Bile duct (tissue), 1 donor: ENCODE data around the gene C16orf46.

- PRO-cap, result no peak
Observed at GRCh38 chr16:77776719-77777024, 11.7 kb upstream of the VAT1L start.

DNA sequence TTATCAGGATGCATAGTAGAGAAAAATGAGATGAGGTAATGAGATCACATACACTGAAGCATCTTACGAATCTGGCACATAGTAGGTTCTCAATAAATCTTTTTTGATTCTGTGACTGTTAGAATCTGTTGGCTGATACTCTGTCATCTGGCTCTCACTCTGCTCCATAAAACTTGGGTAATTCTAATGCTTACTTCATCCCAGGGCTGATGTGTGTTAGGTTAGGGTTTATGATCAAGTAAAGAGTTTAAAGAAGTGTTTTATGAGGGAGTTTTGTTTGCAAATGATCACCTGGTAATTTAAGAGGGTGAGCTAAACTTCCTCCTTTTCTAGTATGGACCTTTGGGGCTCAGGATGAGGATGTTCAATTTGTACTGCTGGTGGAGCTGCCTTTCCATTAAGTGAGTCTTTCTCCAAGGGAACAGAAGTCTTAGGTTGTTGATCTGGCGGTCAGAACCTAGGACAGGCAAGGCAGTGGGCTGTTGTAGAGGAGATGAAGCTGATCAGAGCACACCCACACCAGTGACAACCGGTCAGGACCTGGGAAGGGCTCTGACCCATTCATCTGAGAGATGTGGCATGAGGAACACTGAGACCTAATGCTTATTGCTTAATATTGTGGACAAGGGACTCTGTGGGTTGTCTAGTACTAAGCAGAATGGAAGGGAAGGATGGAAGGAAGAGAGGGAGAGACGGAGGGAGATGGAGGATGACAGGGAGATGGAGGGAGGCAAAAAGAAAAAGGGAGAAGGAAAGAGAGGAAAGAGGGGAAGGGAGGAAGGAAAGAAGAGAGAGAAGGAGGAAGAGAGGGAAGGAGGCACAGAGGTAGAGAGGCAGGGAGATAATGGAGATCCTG lies 364.3 kb downstream of the WWOX start:
- PRO-cap, result no peak

GRCh38 chr16:78609283-78610299 lies 510.1 kb downstream of the WWOX start:
- PRO-cap, result no peak

DNA sequence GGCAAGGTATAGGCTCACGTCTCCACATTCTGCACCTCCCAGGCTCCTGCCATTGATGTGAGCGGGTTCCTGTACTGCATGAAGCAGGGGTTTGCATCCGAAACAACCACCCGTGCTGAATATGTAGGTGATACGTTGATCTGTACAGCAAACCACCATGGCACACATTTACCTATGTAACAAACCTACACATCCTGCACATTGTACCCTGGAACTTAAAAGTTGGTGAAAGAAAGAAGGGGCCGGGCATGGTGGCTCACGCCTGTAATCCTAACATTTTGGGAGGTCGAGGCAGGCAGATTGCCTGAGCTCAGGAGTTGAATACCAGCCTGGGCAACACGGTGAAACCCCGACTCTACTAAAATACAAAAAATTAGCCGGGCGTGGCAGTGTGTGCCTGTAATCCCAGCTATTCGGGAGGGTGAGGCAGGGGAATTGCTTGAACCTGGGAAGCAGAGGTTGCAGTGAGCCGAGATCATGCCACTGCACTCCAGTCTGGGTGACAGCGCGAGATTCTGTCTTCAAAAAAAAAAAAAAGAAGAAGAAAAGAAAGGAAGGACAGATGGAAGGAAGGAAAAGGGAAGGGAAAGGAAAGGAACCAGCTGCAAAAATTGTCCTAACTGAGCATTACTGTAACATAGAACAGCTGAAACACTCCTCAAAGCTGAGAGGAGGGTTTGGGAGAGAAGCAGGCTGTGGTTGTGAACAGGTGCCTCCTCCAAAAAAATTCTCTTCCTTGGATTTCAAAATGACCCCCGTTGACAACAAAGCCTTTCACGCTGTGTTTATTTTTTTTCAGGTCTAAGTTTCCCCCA lies 541.2 kb downstream of the WWOX start:
- PRO-cap, result no peak

DNA sequence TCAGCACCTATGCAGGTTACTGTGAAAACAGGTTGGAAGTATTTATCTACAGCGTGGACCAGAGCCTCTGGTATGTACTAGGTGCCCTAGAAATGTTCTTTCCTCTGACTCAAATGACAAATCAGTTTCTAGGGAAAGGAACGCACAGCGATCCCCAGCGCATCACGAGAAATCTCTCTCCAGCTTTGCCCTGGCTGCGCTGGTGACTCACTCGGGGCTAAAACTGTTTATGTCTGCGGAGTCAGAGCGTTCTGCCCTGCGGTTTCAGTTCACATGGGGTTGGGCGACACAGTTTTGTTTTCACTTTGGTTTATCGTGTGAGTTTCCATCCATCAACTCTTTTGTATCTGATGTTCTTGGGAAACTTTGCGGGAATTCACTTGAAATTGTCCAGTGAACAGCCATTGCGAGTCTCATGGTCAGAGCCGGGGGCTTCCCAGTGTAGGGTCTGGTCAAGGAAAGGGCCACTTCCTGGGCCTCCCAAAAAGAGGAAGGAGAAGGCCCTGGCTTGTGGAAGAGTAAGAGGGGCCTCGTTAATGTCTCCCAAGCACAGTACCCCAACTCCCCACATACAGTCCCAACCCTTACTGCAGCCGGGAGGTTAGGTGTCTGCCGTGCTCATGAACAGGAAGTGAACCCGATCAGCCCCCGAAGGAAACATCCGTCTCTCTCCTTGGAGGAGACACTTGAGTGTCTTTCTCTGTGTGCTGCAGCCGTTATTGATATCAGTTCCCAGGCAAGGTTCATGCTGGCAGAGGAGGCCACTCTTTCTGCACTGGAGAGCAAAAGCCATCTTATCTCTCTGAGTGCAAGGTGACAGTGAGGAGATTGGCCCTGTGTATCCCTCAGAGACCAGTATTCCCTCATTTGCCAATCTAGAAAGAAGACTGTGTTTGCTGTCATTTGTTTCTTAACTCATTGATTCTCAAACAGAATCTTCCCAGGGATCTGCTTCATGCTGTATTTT lies 643.3 kb downstream of the WWOX start:
- PRO-cap, result no peak

DNA sequence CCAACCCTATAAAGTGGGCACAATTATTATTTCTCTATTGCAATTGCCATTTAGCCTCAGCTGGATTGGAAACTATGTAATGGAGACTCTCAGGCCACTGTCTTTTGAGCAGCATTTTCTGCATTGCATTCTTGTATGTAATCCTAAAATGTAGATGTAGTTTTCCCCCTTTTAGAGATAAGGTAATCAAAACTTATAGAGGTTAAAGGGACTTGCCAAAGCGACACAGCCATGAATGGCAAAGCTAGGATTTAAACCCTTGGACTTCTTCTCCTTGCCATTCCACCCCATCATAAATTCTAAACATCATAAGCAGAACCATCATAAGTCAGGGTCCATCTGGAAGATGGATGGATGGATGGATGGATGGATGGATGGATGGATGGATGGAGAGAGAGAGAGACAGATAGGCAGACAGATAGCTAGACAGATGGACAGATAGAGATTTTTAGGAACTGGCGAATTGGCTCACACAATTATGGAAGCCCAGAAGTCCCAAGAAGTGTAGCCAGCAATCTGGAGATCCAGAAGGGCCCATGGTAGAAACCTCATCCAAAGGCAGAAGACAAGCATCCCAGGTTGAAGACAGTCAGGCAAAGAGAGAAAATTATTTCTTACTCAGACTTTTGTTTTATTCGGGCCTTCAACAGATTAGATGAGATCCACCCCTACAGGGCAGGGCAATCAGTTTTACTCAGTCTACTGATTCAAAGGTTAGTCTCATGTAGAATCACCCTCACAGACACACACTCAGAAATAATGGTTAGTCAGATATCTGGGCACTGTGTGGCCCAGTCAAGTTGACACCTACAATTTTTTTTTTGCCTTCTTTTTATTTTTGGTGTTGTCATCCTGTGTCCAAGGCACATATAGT lies 729.5 kb downstream of the WWOX start:
- PRO-cap, result no peak

GRCh38 chr16:78894948-78895452 lies 705.5 kb downstream of the MAF start:
- PRO-cap, result no peak

GRCh38 chr16:79597102-79597962 lies 3.2 kb downstream of the MAF start:
- PRO-cap, result no peak

- PRO-cap, result no peak
Observed at GRCh38 chr16:80076986-80077326, 463.8 kb upstream of the DYNLRB2 start.

GRCh38 chr16:80552282-80552592 lies 11.4 kb downstream of the DYNLRB2 start:
- PRO-cap, result no peak

DNA sequence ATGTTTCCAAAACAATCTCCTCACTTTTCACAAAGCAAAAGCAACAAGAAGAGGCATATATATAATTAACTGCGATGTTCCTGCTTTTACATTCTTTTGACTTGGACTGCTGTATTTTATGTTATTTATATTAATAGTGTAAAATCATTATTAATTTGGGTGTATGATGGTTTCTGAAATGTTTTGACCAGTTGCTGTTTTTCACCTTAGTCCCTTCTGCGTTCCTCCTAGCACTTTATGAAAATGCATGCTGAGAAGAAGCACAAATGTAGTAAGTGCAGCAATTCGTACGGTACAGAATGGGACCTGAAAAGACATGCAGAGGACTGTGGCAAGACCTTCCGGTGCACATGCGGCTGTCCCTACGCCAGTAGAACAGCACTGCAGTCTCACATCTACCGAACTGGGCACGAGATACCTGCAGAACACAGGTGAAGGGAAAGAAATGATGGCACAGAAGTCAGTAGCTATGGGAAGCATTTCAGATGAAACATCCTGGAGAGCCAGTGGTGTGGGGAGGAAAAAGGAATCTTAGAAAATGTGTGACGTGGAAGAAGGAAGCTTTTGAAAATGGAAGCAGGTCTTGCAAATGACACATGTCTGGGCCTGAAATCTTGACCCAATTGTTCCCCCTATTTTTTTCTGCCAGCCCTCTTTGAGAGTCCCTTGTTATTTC lies 6.5 kb downstream of the ATMIN start:
- PRO-cap, result no peak

- PRO-cap, result bidirectional peak, plus-strand start at chr16:81076822, minus-strand start at chr16:81076618; bidirectional peak, plus-strand start at chr16:81077046, minus-strand start at chr16:81076905; bidirectional peak, plus-strand start at chr16:81077281, minus-strand start at chr16:81077172
Observed at GRCh38 chr16:81076546-81077411, at the start of gene C16orf46. Gene C16orf46, minus strand, starts transcription at chr16:81077238.

DNA sequence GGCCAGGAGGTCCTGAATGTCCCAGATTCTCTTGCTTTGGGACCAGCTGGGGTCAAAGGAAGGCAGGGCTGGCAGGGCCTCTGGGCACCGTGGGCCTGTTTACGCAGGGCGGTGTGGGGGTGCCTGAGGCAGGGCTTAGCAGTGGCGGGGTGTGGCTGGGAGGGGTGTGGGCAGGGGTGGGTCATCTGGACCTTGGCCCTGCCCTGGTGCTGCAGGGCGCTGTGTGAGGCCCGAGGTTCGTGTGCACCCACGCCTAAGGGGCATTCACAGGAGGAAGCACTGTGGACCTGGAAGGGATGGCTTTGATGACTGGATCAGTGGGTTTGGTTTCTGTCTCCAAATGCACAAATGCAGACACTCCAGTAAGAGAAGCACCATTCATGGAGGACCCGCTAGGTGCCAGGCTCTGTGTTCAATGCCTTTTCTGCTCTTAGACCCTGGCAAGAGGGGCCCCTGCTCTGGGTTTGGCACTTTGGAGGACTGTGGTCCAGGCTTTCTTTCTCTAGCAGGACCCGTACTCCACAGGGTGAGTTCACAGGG lies 37.4 kb downstream of the BCO1 start:
- PRO-cap, result no peak

DNA sequence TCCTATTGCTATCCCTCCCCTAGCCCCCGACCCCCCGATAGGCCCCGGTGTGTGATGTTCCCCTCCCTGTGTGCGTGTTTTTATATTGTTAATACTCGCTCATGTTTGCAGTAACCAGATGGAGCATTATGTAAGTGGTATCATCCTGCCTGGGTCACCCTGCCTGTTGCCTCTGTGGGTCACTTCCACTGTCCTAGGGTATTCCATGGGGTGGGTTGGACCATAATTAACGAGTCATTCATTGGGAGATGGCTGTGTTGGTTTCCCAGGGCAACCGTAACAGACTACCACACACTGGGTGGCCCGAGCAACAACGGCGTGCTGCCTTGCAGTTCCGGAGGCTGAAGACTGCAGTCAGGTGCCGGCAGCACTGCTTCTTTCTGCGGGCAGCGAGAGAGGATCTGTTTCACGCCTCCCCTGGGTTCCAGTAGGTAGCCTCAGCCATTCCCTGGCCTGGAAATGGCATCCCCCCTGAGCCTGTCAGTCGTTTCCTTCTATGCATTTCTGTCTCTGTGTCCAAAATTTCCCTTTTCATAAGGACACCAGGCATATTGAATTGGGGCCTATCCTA lies 28.9 kb upstream of the CMIP start:
- PRO-cap, result no peak

DNA sequence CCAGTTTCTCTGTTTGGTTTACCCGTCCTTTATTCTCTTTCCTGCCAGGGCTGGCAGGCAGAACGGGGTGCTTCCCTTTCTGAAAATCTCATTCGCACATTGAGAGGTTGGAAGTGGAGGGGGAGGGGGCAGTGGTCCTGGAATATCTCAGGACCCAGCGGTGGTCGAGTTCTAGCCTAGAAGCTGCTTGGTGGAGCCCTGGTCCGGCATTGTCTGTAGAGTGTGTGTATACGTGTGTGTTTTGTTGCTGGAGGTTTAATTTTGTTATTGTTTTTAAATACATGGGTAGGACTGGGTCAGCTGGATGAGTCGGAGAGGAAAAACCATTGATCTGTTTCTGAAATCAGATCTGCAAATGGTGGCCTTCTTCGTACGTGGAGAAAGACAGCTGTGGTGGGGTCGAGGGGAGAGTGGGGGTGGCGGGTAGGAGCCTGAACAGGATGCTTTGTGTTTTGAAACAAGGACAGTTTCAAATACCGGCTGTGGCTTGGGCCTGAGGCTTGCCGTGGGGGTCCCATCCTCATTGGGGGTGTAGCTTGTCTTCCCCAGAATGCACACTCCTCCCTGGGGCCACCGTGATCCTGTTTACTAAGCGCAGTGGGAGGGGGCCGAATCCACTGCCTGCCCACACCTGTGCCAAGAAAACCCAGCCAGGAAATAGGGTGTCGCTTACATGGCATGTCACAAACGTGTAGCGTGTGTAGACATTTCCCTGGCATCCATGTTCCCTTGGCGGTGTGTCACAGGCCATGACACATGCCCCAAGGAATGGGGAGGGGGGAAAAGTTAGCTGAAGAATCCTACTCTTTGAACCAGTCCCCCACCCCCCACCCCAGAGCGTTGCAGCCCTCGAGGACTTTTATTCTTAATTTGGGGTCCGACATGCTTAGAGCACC lies 1.7 kb downstream of the CMIP start:
- PRO-cap, result bidirectional peak, plus-strand start at position 868 of the sequence, minus-strand start at position 648 of the sequence

GRCh38 chr16:81447243-81448348 lies 3.0 kb downstream of the CMIP start:
- PRO-cap, result bidirectional peak, plus-strand start at chr16:81447467, minus-strand start at chr16:81447397; unidirectional peak, minus-strand start at chr16:81447554; unidirectional peak, minus-strand start at chr16:81447587

GRCh38 chr16:81459950-81460423 lies 15.4 kb downstream of the CMIP start:
- PRO-cap, result no peak

- PRO-cap, result no peak
Observed at GRCh38 chr16:81463716-81464530, 19.3 kb downstream of the CMIP start.

GRCh38 chr16:81485802-81486481 lies 41.3 kb downstream of the CMIP start:
- PRO-cap, result no peak

DNA sequence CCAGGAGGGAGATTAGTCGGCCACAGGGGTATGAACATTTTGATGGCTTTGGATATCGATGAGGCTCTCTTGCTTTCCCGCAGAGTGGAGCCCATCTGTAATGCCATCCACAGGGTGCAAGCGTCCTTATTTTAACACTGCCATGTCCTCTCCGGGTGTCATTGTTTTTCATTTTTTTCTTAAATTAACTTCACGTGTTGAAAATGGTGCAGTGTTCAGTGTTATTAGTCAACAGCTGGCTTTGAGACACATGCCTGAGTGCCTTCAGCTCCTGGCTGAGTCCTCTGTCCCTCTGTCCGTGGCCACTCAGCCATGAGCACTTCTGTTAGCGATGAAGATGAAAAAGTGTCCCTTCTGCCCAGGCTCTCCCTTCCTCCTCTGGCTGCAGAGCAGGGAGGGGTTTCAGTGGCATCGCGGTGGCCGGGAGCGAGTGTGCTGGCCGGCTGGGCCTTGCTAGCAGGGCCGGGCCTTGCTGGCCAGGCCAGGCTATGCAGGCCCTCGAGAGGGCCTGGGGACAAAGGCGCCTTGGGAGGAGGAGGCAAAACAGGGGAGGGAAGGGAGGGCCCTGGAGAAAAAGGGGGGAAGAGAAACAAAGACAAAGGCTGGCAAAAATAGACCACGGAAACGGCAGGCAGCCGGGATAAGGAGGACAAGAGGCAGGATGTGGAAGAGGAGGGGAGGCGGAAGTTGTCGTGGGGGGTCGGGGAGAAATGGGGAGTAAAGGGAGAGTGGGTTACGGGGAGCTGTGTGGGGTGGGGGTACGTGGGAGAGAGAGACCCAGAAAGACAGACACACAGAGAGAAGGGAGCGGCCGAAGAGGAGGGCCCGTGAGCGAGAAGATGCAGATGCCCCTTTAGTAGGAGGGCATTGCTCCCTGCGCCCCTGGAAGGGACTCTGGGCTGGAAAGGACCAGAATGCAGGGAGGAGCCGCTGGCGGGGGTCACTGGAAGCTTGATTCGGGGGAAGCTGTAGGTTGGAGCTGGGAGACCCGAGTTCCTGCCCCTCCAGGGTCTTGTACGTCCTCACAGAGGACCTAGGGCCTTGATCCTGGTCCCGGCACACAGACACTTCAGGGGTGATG lies 47.9 kb downstream of the CMIP start:
- PRO-cap, result no peak